Bile duct (tissue), 1 donor: ENCODE measurements around the gene PRM1.

- PRO-cap = no peak
Observed at GRCh38 chr16:11263860-11264184, 5.3 kb downstream of the TNP2 start.

DNA sequence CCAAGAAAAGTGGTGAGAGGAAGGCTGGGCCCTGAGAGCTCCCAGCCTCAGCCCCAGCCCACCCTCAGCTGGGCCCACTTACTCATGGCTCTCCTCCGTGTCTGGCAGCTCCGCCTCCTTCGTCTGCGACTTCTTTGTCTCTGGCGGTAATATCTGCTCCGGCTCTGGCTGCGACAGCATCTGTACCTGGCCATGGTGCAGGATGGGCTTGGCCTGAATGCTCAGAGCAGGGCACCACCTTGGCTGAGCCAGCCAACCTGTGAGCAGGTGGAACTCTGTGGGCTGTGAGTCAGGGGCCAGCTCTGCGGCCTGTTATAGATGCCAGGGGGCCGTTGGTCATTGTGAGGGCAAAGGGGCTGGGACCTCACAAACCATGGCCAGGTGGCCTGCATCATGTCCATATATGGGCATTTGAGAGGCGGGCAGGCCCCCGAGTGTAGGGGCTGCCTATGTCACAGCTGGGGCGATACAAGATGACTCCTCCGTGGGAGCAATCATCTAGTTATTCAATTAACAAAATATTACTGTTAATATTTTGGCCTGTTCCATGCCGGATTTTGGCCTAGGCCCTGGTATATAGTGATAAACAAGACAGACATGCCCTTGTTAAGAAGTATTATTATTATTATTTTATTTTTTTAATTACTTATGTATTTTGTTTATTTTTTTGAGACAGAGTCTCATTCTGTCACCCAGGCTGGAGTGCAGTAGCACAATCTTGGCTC is at the start of gene PRM1:
Gene PRM1 (minus strand): TSS at position 286 of the 725 bp plus-strand sequence.
- PRO-cap = no peak

GRCh38 chr16:11309737-11310436 is 28.8 kb upstream of the PRM1 start:
- PRO-cap = no peak

- PRO-cap = no peak
Observed at GRCh38 chr16:11350671-11351377, 5.6 kb downstream of the RMI2 start.

DNA sequence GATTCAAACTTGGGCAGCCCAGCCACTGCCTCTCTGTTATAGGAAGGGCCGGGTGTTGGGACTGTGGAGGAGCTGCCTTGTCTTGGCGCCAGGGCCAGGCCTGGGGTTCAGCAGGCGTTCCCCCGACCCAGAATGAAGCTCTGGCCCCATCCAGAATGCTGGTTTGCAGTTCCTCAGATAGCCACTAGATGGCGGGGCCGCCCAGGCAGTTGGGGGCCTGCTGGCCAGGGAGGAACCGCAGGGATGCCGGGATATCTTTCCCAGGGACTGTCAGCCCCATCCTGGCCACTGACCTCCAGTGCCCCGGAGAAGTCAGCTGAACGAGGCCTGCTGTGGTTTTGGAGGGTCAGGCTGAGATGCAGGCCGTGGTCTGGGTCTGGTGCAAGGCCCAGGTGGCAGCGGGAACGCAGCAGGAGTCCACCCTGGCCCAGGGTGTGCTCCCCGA is 51.0 kb downstream of the RMI2 start:
- PRO-cap = no peak

GRCh38 chr16:11417392-11417699 is 72.1 kb downstream of the RMI2 start:
- PRO-cap = no peak

DNA sequence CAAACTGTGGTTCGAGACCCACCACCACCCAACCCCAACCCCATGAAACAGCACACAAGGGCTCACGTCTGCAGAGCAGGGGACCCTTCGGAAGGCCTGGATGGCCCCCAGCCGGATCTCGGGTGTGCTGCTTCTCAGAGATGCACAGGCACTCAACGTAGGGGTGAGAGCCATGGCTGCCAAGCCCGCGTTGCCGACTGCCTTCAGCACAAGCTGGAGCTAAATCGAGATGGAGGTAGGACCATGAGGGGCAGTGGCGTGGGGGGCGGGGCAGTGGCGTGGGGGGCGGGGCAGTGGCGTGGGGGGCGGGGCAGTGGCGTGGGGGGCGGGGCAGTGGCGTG is 33.5 kb downstream of the ENSG00000188897 start:
- PRO-cap = no peak

DNA sequence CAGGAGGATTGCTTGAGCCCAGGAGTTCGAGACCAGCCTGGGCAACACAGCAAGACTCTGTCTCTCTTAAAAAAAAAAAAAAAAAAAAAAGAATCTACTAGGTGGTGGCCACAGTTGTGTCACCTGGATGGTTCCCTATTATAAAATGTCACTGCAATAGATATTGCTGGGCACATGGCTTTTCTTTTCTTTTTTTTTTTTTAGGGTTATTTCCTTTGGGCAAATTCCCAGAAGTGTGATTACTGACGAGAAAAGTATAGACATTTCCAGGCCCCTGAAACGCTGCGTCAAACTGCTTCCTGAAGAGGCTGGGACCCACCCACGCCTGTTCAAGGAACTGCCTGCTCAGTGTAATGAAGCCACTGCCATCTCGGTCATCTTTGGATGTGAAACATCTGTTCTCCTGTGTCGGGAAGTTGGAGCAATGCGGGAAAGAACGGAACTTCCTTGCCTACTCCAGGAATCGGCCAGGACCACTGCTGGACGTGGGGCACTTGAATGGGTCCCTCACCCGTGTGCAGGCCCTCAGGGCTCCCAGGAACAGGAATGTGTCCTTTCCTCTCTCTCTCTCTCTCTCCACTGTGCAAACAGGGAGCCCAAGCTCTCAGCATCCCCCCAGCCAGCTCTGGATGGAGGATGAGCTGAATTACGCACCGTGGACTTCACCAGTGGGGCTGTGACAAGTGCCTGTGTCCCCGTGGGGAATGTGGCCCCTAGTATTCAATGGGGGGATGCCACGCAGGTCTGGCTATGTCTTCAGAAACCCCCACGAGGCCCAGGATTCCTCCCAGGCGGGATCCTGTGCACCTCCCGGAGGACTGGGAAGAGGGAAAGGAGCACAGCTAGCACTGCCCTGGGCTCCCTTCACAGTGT is 18.1 kb upstream of the LITAF start:
- PRO-cap = bidirectional peak, plus-strand start at position 332 of the sequence, minus-strand start at position 150 of the sequence

DNA sequence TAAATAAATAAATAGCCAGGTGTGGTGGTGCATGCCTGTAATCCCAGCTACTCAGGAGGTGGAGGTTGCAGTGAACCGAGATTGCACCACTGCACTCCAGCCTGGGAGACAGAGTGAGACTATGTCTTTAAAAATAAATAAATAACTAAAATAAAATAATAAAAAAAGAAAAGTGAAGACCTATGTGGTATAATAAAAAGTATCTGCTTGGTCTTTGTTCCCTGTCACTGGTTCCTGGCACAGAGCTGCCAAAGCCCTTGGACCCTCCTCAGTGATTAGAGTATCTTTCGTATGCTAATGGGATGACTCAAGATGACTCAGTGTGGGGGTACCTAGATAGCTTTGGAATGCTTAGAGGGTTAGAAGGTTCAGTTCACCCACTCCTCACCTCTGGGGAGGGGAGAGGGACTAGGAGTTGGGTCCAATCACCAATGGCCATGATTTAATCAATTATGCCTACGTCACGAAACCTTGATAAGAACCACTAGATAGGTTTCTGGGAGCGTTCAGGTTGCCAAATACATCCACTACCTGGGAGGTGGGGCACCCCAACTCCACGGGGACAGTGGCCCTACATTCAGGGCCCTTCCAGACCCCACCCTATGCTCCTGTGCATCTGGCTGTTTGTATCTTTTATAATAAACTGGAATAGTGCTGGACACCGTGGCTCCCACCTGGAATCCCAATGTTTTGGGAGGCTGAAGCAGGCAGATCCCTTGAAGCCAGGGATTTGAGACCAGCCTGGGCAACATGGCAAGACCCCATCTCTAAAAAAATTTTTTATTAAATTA is 29.0 kb upstream of the LITAF start:
- PRO-cap = no peak

DNA sequence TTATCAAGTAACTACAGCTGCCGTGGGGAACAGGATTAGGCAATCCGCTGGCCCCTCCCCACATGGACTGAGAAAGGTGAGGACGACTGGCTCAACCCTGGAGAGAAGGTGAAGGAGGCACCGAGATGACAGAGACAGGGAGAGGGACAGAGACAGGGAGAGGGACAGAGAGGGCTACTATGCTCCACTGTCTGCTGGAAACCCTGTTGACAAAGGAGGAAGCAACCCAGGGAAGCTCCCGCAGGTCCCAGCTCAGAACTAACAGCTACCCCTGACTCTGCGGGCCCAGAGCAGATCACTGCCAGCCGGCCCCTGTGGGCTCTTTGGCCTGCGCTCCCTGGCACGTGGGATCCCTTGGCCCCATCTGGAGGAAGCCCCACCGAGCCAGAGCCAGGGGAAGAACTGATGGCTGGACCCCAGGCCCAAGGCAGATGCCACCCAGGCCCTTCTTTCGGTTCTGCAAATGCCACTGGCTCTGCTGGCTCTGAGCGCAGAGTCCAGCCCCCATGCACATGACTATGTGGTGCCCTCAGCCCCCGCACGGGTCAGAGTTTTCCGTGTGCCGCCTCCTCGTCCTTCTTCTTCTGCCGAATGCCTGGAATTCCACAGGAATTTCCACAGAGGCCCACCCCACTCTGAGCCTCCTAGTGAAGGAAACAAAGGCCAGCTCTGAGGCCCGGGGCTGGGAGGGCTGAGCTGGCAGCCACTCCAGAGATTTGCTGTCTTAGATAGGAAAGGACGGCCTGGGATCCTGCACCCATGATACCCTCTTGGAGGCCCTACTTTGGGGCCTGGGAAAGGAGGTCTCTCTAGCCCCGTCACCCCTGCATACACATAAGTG is 35.8 kb upstream of the SNN start:
- PRO-cap = bidirectional peak, plus-strand start at position 548 of the sequence, minus-strand start at position 459 of the sequence

GRCh38 chr16:11664612-11665669 is 3.3 kb upstream of the SNN start:
- PRO-cap = no peak

GRCh38 chr16:11677464-11678430 is 9.5 kb downstream of the SNN start:
- PRO-cap = no peak

DNA sequence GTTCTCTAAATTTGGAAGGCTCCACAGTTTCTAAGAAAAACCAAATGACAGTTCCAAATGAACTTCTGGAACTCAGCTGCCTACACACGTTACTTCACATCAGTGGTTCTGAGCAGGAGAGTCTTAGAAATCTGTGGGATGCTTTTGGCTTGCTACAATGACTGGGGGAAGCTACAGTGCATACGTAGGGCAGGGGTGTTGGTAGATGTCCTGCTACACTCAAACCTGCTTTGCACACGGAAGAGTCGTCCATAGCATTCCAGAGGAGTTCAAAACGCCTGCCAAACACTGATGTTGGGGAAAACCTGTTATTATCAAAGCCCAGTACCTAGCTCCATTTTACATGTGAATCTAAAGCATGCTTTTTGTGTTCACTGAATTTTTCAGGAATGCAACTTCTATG is 7.9 kb downstream of the TXNDC11 start:
- PRO-cap = no peak

- PRO-cap = bidirectional peak, plus-strand start at chr16:11743055, minus-strand start at chr16:11742725
Observed at GRCh38 chr16:11742924-11743379, 295 bp upstream of the TXNDC11 start.

DNA sequence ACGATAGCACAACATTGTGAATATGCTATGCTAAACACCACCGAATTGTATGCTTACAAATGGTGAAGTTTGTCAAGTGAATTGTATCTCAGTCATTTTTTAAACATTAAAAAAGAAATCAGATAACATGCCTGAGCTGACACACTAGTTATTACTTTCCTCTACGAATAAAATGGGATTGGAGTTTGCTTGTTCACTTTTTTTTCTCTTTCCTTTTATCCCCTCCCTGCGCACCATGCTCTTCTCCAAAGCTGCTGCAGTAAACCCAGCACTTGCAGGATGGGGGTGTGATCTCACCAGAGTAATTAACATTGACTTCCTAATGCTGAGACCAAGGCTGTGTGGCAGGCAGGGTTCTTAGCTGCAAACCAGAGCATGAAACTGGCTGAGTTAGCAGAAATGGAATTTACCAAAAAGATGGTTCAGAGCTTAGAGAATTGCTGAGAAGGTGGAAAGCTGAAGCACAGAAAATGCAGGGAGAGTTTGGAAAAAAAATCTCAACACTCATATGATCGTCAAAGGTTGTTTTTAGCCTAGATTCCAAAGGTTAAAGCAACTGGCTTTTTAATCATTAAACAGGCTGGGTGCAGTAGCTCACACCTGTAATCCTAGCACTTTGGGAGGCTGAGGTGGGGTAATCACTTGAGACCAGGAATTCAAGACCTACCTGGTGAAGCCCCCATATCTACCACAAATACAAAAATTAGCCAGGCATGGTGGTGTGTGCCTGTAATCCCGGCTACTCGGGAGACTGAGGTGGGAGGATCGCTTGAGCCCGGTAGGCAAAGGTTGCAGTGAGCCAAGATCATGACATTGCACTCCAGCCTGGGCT is 5.7 kb upstream of the TXNDC11 start:
- PRO-cap = unidirectional peak, minus-strand start at position 267 of the sequence

DNA sequence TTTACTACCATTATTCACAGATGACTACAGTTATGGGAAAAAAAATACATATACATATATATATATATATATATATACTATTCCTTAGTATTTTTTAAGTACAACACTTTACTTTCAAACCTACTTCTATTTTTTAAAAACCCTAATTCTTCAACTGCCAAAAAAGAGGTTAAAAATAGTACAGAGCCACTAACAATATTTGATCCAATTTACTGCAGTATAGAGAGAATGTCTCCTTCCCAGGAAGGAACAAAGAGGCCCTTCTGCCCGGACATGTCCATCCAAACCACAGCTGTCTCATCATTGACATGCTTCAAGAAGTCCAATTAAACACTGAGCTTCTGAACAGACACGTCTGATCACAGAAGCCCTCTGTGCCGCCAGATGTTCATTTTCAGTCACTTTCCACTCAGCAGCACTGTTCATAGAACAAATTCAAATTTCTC is 15.4 kb downstream of the ZC3H7A start:
- PRO-cap = no peak

DNA sequence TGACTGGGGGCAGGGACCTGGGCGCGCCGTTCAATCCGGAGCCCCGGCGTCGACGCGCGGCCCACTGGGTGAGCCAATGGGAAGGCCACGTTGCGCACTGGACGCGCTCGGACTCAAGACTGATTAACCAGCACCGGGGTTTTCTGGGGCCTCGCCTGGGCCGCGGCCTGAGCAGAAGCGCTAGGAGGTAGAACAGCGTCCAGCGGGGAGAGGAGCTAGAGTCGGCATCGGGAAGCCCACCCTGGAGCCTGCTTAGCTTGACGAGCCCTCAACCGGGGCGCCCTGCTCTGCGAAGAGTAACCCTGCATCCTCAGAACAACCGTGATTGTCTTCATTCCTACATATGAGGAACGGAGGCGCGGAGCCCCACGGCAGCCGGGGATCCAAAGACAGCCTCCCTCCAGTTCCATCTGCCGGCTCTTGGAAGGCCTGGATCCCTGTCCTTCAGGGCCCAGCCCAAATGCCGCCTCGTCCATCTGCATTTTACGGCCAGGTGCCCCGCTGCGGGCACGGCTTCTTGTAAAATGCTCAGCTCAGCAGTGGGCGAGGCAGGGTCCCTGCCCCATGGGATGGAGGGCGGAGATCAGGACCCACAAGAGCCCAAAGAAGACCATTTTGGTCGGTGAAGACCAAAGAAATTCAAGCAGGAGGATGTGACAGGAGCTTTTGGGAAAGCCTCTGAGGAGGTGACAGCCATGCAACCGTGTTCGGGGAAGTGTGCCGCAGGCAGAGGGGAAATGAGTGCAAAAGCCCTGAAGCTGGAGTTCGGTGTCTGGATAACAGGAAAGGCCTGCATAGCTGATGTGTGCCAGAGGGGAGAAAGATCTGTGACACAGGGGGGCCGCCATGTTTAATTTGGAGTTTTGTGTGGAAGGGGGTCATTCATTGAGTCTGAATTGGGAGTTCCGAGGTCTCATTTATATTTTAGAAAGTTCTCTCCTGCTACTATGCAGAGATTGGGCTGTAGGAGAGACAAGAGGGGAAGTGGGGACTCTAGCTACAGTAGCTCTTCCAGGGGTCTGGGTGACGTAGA is 632 bp upstream of the ZC3H7A start:
- PRO-cap = bidirectional peak, plus-strand start at position 174 of the sequence, minus-strand start outside the sequence

- PRO-cap = no peak
Observed at GRCh38 chr16:11851890-11852561, 684 bp upstream of the RSL1D1 start.

GRCh38 chr16:12079493-12079922 is 103.0 kb downstream of the SNX29 start:
- PRO-cap = no peak

DNA sequence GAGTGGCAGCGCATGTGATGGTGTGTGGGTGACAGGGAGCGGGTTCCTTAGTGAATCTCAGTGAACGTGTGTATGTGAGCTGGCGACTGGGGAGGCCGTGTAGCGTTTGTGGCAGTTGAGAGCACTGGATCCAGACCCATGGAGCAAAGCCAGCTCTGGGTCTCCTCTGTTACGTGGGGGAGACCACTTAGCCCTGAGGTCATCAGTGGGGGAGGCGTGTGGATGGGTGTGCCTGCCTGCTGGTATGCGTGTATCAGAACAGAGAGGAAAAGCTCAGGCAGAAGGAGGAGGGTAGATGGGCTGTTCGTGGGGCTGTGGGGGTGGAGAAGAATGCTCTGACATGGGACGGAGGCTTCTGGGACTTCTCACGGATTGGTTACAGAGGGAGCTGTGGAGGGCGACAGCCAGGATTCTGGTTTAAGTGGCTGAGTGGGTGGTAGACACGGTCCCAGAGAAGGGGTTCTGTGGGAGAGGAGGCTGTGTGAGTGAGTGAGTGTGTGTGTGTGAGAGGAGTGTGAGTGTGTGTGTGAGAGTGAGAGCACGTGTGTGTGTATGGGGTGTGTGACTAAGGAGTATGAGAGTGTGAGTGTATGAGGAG is 193.8 kb downstream of the SNX29 start:
- PRO-cap = no peak